Cardiac muscle cell (in vitro differentiated cells and primary cell): ENCODE results near the gene GNB5.

- RAMPAGE, long total RNA = no peak
- RRBS = no CpG with 5 or more reads among the region's 3 CpGs
Observed at GRCh38 chr15:51538201-51538675, 84.3 kb downstream of the DMXL2 start.

DNA sequence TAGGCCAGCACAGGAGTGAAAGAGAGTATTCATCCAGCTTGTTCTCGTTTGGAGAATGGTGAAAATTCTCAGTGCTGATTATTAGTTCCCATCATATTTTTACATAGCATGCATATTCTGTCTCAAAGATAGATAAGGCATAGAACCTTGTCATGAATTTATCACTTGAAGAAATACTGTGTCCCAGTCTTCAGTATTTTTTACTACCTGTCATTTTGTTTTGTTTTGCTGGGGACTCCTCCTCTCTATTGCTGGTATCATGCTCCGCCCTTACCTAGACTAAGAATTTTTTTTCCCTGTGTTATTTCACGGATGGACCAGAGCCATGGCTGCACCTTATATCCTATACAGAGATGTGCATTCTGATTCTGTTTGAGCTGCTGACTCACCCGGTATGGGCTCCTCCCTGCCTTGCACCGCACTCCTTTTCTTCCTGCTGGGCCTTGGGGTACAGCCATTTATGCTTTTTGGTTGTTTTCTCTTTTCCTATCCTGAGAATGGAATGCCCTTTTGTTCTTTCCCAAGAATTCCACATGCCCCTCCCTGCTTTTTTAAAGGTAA is 45.1 kb downstream of the TMOD3 start:
- RAMPAGE, long total RNA = no peak
- RRBS = no CpG with 5 or more reads among the region's 5 CpGs

- RAMPAGE, long total RNA = no peak
- RRBS = no CpG with 5 or more reads among the region's 3 CpGs
Observed at GRCh38 chr15:51981576-51981837, 9.9 kb upstream of the LEO1 start.

DNA sequence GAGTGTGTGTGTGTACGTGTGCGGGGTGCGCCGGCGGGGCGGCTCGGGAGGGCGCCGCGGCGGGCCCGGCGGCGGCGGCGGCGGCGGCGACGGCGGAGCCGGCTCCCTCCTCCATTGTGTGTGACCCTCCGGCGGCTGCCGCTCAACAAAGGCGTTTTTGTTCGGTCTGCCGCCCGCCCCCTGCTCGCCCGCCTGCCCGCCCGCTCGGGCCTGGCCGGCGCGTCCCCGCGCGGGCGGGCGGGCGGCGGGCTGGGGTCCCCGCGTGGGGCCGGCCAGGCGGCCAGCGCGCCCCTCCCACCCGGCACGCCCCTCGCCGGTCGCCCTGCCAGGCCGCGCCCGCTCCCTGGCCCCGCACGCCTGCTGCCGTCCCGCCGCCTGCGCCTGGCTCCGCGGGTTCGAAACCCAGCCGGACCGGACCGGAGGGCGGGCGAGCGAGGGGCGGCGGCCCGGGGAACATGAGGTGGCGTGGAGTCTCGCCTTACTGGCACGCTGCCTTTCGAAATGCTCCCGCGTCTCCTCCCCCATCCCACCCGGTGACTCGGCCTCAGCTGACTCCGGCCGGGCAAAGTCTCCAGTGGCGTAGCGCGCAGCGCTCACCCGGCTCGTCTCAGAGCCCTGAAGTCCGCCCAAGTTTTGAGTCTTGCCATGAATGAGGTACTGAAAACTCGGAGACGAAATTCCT is 501 bp downstream of the MAPK6 start:
- RAMPAGE, long total RNA = no peak
- RRBS = 3% methylated on average over 58 of the region's 95 CpGs

- RAMPAGE, long total RNA = no peak
- RRBS = no CpG with 5 or more reads among the region's 11 CpGs
Observed at GRCh38 chr15:52185053-52185796, 6.0 kb downstream of the GNB5 start.

DNA sequence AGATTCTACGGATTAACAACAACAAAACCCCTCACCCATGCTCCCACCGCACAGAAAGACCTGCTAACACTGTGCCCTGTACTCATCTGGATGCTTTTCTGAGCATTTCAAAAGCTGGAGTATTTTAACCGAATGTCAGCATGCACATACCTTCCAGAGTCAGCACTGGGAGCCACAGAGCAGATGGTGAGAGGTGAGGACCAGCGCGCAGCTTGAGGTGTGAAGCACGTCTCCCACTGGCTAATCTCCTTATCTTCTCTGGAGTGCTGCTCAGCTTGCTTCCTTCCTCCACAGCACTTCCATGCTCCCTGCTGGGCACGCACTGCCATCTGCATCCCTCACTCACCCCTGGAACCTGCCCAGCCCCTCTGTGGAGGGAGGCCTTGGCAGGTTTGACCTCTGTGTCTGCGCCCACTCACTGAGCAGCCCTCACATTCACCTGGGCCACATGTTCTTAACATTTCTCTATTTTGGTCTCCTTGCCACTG is at the start of gene GNB5:
Gene GNB5, minus strand, starts transcription at position 221 of the 488 bp plus-strand sequence.
- RAMPAGE, long total RNA = no peak
- RRBS = no CpG with 5 or more reads among the region's 8 CpGs

GRCh38 chr15:52228729-52229360 is 37.7 kb upstream of the GNB5 start:
- RAMPAGE, long total RNA = no peak
- RRBS = no CpG with 5 or more reads among the region's 9 CpGs

DNA sequence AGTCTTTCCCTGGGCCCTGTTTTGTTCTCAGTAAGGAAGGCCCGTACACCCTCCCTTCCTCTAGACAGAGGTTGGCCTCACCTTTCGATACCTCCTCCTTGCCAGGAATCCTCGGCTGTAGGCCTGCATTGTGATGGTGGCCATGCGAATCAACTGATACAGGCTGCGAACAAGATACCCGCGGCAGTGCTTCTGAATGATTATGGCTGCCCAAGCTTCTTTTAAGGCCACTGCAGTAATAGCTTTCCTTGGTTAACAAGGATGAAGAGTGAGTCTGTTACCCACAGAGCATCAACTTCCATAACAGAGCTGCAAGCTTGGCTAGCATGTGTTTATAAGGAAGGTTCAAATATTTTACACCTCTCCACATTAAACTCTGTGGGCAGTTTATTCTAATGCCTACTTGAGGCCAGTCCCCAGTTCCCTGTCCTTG is 50.8 kb upstream of the GNB5 start:
- RAMPAGE, long total RNA = no peak
- RRBS = no CpG with 5 or more reads among the region's 7 CpGs

DNA sequence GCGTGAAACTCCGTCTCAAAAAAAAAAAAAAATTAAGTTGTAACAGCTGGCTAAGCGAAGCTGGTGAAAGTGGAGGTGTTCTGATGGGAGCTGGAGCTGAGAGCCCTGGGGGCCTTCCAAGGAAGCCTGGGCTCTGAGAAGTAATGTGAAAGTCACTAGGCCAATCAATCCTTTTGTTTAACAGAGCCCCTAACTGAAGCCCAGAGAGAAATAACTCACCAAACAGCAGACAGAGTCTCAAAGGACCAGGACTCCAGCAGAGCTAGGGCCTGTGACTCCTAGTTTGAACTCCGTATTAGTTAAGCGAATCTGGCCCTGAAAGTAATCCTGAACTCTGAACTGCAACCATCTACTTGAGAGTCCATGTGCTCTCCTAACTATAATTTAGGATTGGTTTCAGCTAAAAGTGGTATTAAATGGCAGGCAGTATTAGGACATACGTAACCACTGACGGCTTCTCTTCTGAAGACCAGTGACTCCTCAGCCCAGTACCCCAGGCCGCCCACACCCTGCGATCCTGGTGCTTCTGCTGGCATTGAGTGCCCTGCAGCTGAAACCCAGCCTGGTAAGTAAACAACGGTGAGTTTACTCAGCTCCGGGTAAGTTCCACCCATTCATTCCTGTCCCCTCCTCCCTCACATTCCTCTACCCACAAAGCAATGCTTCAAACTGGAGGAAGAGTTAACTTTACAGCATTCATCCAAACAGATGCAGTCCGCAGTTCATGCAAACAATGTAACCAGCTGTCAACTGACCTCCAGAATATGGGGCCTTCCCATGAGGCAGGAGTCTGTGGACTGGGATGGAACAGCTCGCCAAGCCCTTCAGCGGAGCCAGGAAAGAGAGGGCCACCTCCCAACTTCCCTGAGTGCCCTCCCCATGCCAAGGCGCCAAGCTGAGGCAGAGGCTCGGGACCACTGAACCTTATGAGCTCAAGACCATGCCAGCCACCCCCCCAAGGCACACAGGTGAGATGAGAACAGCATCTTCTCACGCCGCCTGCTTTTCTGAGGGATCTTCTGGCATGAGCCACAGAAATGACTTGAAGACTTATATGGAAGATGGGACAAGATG is 7.3 kb downstream of the MYO5C start:
- RAMPAGE, long total RNA = no peak
- RRBS = no CpG with 5 or more reads among the region's 18 CpGs

GRCh38 chr15:52294733-52295431 is 722 bp downstream of the MYO5C start:
- RAMPAGE, long total RNA = no peak
- RRBS = 3% methylated on average over 21 of the region's 38 CpGs

DNA sequence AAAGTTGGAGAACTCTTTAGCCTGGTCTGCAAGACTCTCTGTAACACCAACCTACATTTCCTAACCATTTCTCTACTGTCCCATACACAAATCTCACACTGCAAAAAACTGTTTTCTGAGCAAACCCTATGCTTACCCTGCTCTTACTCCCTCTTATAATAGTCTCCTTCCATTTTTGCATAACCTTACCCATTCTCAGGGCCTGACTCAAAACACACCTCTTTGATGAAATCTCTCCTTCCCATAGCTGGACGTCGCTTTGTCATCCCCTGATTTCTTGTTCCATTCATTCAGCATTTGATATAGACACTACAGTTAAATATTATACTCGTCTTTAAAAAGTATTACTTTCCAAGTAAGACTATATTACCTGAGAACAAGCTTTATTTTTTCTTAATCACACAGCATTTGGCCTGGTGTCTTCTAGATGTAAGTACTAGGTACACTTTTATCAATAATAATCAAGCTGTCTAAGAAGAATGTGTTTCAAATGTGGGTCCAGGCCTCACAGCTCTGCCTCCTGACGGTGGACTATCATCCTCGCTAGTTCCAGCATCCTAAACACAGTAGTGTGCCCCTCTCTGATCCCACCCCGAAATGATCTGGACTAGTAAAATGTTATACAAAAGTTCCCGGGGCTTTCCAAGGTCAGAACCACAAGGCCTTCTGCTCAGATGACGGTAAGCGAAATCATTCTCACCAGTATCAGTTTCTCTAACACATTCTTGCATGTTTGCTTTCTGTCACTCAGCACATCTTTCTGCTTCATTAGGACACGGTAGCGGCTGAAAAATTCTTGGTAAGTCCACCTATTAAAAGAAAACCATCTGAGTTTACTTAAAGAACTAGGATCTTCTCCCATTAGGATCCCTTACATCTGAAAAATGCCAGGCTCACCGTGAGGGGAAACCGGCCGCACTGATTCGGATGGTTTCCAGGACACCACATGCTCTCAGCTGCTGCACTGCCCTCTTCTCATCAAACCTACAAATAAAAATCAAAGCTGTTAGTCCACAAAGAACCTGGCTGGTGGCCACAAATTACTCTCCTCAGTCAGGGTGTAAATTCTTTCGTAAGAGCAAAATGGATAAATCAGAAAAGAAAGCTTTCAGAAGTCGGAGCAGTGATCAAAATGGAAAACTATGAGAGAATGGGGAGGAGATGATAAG is 83.7 kb upstream of the MYO5C start:
- RAMPAGE, long total RNA = no peak
- RRBS = no CpG with 5 or more reads among the region's 17 CpGs

GRCh38 chr15:52637336-52638144 is 41.6 kb downstream of the ATOSA start:
- RAMPAGE, long total RNA = no peak
- RRBS = no CpG with 5 or more reads among the region's 4 CpGs

- RAMPAGE, long total RNA = no peak
- RRBS = no CpG with 5 or more reads among the region's 1 CpG
Observed at GRCh38 chr15:52677749-52677963, 1.5 kb downstream of the ATOSA start.

DNA sequence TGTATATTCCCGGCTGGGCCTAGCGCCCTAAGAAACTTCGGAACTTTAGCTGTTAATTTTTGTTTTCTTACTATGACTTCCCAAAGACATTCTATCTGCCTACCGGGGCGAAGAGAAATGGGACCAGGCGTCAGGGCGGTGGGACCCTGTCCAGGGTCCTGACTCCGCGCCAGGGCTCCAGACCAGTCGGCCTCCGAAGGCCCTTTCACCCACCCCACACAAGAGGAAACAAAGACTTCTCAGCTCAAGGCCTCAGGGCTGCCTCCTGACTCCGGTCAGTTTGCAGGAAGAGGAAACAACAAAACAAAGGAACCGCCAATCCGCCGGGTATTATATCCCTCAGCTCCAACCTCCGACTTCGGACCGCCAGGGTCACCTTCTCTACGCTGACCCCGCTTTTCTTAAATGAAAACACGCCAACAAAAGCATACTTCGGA is 6.8 kb downstream of the ONECUT1 start:
- RAMPAGE, long total RNA = no peak
- RRBS = 6% methylated on average over 4 of the region's 22 CpGs

DNA sequence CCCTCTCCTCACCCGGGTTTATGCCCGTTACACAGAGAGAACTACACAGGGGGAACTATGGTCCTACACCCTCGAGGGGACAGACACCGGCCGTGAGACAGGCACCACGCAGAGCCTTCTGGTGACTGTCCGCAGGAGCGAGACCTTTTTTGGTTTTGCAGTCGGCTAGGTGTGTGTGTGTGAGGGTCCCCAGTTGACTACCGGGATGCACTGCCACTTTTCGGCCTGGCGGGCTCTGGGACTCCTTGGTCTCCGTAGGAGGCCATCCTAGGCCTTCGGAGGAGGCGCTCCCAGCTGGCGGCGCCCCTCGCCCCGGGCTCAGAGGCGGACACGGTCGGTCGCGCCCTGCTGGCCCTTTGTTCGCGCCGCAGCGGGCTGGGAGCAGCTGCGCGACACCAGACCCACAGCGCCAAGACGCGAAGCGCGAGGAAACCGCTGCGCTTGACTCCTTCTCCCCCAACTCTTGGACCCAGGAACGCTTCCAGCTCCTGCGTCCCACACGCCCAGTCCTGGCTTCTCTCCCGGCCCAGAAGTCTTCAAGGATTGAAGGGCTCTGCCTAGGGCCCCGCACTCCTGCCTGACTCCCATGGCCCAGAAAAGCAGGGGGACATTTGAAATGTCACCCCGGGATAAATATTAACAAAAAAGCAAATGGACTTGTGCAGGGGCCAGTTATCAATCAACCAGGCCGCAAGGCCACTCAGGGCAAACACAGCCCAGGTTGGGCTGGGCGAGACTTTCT is 5.4 kb downstream of the ONECUT1 start:
- RAMPAGE, long total RNA = no peak
- RRBS = 3% methylated on average over 16 of the region's 45 CpGs

DNA sequence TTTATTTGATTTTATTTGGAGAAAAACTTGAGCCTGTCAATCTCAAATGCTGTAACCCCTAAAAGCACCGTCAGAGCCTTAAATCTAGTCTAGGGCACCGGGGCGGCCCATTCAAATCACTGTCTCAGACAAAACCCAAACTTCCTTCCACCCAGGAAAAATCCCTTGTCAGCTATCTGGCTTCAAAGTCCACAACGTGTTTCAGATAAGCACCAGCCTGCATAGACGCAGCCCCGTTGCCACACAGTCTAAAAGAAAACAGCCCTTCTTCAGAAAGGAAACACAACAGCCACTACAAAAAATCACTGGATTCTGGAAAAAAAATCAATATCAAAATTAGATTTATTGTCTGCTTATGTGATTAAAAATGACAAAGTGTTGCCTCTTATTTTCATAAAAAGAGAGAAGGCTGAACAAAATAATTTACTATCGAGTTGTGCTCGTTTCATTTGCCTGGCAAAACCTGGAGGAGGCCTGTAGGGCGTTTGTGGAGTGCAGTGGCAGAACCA is 9.8 kb upstream of the ONECUT1 start:
- RAMPAGE, long total RNA = no peak
- RRBS = no CpG with 5 or more reads among the region's 9 CpGs

DNA sequence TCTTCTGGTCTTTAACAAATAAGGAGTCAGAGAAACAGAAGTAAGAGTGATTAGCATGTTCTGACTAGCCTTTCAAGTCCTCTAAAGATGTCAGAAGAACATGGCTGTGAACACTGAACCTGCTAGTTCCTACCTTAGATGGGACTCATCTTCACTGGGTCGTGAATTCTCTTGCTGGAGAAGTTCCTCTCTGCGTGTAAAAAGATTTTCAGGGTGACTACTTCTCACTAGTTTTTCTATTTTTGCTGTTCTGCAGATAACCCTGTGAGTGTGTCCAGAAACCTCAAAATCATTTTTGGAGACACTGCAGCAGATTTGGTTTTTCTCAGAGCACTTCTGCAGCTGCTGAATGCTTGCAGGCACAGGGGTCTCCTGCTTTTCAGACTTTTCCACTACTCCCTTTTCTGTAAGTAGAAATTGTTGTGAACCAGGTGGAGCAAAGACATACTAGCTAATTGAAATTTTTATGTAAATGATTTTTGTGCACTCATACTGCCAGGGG is 185.4 kb upstream of the ONECUT1 start:
- RAMPAGE, long total RNA = no peak
- RRBS = no CpG with 5 or more reads among the region's 2 CpGs

DNA sequence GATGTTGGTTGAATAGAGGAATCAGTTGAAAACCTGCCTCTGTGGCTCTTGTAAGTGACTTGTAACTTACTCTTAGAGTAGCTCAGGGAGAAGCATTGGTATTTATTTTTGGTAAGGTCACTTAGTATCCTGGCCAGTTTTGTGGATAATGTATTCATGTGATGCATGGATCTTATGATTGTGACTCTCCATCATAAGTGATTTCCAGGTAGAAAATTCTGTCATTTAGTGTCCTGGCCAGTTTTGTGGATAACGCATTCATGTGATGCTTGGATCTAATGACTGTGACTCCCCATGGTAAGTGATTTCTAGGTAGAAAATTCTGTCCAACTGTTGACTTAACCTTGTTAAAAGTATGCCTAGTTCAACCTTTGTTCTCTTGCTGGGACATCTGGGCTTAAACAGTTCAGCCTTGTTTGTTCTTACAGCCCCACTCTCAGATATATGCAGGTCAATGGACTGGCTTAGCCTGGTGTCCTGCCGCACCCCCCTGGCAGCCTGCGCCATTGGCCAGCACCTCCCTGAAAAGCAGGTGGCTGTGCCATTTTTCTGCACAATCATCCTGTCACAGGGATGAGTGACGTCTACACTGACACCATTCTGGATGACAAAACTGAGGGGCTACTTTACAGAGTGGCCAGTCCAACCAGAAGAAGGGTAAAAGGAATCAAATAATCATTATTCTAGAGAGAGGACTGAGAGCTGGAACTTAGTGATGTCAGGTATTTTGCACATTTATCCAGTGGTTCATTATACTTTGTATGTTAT is 244.6 kb upstream of the ONECUT1 start:
- RAMPAGE, long total RNA = no peak
- RRBS = no CpG with 5 or more reads among the region's 4 CpGs

DNA sequence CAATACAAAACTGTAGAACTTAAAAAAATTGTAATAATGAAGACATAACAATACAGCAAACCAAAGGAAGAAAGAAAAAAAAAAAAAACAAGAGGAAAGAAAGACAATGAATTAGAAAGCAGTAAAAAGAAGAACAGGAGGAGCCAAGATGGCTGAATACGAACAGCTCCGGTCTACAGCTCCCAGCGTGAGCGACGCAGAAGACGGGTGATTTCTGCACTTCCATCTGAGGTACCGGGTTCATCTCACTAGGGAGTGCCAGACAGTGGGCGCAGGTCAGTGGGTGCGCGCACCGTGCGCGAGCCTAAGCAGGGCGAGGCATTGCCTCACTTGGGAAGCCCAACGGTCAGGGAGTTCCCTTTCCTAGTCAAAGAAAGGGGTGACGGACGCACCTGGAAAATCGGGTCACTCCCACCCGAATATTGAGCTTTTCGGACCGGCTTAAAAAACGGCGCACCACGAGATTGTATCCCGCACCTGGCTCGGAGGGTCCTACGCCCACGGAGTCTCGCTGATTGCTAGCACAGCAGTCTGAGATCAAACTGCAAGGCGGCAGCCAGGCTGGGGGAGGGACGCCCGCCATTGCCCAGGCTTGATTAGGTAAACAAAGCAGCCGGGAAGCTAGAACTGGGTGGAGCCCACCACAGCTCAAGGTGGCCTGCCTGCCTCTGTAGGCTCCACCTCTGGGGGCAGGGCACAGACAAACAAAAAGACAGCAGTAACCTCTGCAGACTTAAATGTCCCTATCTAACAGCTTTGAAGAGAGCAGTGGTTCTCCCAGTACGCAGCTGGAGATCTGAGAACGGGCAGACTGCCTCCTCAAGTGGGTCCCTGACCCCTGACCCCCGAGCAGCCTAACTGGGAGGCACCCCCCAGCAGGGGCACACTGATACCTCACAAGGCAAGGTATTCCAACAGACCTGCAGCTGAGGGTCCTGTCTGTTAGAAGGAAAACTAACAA is 218.7 kb downstream of the WDR72 start:
- RAMPAGE, long total RNA = start-site peak on the minus strand centred at position 259 of the sequence, 45 bp wide, 56 and 77 reads in 2 replicates; start-site peak on the minus strand centred at position 561 of the sequence, 91 bp wide, 270 and 216 reads in 2 replicates
- RRBS = no CpG with 5 or more reads among the region's 36 CpGs

DNA sequence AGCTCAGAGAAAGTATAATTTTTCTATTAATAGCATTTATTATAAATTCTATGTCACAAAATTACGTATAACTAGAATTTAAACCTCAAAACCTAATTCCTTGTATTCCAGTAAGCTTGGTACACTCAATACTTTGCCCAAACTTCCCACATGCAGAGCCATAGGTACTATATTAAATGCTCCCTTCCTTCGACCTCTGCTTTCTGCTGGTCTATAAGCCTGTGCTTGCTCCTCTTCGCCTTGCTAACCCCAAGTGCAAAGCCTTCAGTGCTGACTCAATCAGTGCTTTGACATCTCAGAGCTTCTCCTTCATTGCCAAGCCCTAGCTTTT is 379.1 kb downstream of the RSL24D1 start:
- RAMPAGE, long total RNA = no peak
- RRBS = no CpG with 5 or more reads among the region's 3 CpGs